Metastatic Pancreatic Carcinoma in the Ovary (tissue), 1 donor: ENCODE measurements around the genes SNAPC5, RPL4, AAGAB and FEM1B.

GRCh38 chr15:66493735-66494835 lies 3.5 kb downstream of the SNAPC5 start:
- PRO-cap: no peak

- PRO-cap: unidirectional peak, minus-strand start at chr15:66497762
Measured at GRCh38 chr15:66497447-66498396, at the start of gene SNAPC5. Gene SNAPC5 (minus strand): TSS chr15:66497762.

DNA sequence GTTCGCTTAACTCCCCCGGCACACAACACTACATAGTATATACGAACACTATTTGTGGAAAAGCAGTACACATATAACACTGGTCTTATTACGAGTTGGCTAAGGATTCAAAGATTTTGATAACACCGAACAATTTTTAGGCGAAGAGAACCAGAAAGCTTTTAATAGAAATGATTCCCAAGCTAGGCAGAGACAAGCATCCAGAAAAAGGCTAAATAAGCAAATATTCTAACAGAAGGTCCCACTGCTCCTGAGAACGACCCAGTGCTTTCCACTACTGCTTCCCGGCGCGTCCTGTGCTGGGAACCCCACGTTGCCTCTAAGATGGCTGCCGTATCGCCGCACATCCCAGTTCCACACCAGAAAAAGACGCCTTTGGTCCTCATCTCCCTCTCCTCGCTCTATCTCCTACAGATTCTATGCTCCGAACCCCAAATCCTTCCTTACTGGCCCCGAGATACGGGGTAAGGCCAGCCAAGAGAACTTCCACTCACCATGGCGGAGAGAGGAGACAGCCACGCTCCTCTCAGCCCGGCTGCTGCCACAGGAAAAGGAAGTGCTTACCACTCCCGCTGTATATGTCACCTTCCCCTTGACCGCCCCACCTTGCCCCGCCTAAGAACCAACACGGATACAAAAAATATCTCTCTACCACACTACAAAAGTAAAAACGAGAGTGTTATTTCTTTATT lies at the start of gene RPL4:
RPL4 (minus strand) TSS at position 562 of the 692 bp plus-strand sequence.
- PRO-cap: no peak

DNA sequence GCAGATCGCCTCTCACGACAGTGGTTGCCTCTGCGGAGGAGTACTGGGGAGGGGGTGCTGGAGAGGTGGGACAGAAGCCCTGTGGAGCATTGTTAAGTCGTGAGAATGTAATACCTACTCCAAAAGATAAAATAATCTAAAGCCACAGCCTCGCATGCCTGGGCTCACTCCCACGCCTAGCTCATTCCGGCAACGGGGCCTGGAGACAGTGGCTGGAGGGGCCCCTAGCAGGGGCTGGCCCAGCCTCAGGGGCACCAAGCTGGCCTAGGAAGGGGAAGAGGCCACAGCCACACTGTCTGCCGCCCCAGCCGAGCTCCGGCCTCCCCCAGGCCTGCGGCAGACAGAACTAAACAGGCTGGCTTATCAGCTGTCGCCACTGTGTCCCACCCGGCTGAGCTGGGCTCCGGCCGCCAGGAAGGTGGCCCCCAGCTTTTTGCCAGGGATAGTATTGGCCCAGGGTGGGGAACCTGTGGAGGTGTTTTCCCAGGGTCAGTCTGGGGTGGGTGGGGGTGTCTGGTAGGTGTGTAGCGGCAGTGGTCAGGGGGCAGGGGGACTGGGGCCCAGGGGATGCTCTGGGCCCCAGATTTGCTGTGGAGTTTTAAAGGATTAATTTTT lies 65.2 kb upstream of the LCTL start:
- PRO-cap: no peak

- PRO-cap: no peak
Measured at GRCh38 chr15:66662313-66662909, 39.6 kb upstream of the SMAD6 start.

- PRO-cap: bidirectional peak, plus-strand start at chr15:66701223, minus-strand start at chr15:66701005
Measured at GRCh38 chr15:66701128-66701814, 765 bp upstream of the SMAD6 start.

GRCh38 chr15:67033454-67033921 lies 31.9 kb upstream of the SMAD3 start:
- PRO-cap: no peak

GRCh38 chr15:67072450-67073469 lies 7.4 kb downstream of the SMAD3 start:
- PRO-cap: no peak

DNA sequence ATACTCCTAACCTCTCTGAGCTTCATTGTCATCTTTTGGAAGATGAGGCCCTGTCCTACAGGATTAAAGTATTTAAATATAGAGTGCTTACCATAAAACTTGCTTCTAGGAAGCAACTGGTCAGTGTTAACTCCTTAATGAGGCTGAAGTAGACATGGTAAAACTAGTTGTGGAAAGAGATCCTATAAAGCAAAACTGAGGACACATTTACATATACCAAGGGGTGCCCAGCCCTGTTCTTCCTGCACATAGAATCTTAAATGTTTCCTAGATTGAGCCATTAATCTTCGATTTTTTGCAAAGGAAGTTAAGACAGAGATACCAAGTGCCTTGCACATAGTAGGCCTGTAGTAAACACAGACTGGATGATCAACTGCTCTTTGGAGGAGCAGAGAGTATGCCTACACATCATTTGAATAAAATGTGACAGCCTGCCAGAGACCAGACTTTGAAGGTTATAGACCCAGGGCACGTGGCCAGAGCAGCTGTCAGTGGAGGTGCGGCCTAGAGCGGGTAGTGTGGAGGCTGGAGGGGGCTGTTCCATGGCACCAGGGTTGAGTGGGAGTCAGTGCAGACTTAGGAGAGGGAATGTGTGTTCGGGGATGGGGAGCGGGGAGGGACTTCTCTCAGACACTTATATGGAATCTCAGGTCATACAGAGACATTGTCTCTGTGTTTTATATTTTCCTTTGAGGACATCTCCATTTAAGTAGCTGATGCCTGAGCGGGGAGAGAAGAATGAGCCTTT lies 80.7 kb downstream of the SMAD3 start:
- PRO-cap: no peak

DNA sequence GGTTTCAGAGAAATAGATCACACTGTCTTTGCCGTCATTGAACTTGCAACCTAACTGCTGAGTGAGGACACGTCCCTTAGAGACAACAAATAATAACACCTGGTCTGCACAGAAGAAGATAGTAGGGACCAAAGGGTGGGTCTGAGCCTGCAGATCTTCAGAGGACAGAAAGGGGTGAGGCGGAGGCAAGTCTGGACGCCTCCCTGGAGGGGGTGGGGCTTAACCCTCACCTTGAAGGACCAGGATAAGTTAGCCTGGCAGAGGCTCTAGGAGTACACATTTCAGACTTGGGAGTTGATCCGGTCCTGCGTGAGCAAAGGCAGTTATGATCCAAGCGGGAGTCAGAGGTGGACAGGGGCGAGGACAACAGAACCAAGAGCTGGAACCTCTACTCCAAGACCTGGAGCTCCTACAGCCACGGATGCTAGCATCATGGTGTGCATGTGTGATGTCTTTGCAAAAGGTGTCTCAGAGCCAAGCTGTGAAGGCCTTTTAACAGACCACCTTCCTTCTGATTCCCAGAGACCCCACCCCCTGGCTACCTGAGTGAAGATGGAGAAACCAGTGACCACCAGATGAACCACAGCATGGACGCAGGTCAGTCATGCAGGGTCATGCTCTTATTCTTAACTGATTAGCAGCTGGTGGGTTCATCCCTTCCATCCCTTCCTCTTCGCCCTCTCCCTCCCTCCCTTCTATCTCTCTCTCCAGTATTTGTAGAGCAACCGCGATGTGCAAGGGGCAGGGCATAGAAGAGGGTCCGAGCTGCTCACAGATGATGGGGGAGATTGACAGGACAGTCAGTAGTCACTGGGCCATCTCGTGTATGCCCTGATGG lies 88.0 kb downstream of the AAGAB start:
- PRO-cap: no peak

- PRO-cap: bidirectional peak, plus-strand start at chr15:67254798, minus-strand start at chr15:67254657
Measured at GRCh38 chr15:67254111-67255242, at the start of gene AAGAB. Gene AAGAB (minus strand): TSS chr15:67254661.

DNA sequence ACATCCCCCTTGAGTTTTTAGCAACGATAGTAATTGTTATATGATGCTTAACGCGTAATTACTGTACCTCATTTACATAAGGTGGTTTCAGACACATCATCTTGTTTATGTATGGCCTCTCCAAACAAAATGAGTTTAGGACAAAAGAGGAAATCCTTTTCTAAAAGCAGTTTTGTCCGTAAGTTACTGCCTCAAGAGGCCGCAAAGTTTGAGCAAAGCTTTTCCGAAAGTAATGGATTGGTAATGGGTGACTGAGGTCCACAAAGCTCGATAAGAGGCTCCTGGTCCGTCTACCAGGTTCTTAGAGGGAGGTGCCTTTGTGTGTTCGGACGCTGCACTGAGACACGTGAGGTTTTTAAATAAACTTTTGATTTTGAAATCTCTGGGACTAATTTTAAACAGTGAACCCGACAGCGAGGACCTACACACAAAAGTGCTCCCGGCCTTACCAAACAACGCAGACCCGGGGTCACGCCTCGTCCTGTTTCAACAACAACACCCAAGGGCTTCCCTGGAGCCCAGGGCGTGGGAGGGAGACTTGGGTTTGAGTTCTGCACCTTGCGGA lies 519 bp upstream of the C15orf61 start:
- PRO-cap: unidirectional peak, plus-strand start at position 407 of the sequence

- PRO-cap: no peak
Measured at GRCh38 chr15:67548716-67549416, 6.4 kb downstream of the MAP2K5 start.

DNA sequence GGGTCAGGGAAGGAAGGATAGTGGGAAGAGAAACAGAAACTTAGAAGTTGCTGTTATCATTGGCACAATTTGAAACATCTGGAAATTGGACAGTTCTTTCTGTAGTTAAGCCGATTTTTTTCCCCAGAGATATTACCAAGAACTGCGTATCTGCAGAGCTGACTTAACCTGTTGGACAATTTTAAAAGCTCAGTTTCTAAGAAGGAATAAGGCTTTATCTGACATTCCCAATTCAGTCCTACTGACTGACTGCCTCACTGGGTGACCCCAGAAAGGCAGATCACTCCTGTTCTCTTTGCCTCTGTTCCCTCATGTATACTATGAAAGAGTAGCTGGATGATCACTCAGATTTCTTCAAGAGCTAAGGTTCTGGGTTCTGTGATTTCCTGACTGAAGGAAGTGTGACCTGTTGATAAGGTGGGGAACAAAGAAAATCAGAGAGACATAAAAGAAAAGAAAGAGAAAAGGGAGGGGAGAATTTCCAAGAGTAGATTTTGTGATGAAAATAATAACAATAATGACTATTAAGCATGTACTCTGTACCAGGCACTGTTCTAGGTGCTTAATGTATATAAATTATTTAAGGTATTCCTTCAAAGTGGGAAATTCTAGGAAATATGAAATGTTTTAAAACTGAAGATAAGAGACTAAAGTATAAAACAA lies 128.4 kb downstream of the MAP2K5 start:
- PRO-cap: no peak

DNA sequence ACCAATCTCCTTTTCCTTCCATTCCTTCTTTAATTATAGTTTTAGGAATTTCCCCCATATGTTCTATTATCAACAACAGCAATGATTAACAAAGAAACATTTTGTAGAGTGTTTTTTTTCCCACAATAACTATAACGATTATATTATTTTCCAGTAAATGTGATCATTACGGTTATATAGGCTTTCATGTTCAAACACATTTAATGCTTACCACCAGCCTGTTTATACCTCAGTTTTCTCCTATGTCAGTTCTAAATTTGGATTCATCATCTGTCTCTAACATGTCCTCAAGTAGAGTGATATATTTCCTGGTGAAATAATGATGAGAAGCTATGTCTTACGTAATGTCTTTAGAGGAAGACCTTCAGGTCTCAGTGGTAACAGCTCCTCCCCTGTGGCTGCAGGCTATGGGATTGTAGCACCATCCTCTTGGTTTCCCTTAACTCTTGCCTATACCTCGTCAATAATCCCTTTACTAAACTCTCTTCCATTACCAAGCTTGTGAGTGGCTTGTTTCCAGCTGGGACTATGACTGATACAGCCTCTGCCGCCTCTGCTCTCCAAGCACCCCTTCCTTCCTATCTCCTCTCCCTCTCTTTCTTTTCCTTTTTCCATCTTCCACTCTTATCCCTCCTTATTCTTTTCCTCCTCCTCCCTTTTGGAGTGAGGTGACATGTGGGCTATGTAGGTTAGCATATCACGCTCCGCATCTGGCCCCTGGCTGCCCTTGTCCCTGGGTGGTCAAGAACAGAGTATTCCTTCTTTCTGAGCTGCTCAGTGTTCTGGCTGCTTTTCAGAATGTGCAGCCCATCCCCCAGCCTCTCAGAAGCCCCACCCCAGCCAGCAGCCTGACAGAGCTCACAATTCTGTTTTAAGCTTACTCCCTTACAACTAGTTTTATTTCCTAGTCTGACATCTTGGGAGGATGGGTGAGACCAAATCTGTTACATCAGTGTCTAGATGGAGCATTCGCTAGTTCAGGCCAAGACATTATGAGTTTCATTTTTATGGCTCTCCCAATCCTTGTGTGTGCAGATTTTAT lies 89.3 kb downstream of the SKOR1 start:
- PRO-cap: no peak

DNA sequence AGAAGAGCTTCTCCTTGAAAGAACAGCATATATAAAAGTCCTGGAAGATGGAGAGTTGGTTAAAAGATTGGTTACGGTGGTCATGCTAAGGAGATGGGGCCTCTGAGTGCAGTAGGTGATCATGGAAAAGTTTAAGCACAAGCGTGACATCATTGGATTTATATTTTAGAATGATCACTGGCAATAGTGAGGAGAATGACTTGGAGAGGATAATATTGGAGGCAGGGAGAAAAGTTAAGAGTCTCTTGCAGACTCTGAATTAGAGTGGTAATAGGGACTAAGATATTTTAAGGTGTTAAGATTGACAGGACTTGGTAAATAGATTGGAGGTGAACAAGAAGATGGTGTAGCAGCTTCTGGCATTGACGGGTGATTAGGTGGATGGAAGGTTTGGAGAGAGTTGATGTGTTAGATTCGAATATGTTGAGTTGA lies 19.6 kb downstream of the PIAS1 start:
- PRO-cap: no peak

DNA sequence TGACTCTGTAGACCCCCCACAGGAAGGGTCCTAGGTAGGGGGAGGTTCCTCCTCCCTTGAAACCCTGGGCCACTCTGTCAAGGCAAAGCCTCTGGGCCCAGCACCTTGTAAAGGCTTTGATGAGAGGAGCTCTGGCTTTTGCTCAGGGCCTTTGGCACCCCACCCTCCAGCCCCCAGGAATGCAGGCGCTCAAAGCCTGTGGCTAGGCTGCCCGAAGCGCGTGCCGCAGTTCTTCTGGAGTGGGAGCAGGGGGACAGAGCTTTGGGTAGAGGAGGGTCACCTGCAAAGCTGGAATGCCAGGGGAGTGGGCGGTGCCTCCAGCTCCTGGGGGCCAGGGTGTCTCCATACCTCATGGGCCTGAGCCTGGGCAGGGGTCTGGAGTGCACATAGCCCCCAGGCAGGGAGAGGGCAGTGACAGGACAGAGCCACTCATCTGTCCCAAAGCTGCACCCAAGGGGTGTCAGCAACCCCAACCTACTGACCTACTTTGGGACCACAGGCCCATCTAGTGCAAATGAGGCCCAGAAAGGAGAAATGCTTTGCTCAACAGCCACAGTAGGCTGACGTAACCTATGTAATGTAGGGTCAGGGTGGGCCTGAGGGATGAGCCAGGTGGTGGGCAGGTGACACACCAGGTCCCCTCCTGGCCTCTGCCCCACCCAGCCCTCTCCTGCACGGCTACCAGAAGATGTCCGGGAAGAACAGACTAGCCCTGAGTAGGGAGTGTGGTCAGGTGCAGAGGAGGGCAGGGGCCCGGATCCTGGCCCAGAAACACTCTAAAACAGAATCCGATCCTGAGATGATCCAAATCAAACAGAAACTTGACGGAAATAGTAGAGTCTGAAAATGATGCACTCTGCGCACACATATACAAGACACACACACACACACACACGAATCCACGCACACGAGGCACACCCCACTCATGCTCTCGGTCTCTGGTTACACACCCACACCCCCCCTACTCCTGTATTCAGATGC lies 2.3 kb upstream of the CALML4 start:
- PRO-cap: no peak

DNA sequence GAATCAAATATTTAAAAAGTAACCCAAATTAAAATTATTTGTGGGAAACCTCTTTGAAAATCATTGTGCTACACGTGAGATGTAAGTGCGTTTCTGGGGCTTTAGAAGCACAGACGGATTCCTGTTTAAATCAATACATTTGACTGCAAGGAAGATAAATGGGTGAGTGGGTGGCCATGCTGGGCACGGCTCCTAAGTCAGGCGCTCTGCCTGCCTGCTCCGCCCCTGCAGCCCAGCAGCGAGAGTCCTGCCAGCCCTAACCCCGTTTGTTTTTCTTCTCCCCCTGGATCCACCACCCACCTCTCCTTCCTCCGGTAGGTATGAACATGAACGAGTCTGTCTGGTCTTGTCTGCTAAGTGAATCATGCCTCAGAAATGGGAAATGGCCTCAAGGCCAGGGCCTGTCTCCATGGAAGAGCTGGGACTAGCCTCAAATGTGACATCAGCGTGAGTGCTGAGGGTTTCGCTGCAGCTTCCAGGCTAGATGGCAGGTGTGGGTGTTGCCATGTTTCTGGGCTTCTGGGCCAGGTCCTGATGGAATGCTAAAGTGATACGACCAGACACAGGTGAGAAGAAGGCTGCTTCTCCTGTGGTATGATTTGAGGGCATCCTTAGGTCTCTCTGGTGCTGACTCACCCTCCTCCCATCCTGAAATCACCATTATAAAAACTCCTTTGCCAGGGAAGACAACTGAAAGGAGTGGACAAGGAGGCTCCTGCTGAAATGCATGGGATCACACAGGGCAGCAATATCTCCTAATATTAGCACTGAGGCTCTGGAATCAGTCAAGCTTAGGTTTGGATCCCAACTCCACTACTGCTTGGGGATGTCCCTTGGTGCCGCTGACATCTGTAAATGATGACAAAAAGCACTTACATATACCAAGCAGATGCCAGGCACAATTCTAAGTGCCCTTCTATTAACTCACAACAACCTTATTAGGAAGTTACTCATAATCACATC lies 5.5 kb upstream of the FEM1B start:
- PRO-cap: unidirectional peak, plus-strand start at position 269 of the sequence

GRCh38 chr15:68277726-68278786 lies at the start of gene FEM1B:
Gene FEM1B (plus strand): TSS chr15:68277745.
- PRO-cap: bidirectional peak, plus-strand start at chr15:68277791, minus-strand start at chr15:68277617; bidirectional peak, plus-strand start at chr15:68278089, minus-strand start at chr15:68277931; unidirectional peak, minus-strand start at chr15:68278585

DNA sequence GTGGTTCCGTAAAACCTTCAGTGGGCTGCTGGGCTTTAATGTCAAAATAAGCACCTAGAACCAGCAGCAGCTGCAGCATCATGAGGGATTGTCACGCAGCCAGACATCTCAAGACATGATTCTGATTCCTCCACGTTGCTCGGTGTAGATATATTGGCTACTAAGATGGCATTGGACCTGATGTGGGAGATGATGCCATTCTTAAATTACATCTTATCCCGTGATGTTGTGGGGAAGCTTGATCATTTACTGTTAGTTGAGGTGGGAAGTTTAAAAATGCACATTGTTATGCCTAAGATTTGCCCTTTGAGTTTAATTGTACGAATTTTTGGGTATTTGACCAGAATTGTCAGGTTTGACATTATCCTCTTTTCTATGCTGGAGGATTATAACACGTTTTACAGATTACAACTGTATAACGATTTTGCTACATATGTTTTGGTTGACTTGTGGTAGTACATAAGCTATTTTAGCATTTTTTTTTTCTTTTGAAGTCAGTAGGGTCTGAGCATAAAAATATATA lies 1.6 kb downstream of the FEM1B start:
- PRO-cap: no peak